ENCODE measurements around a stretch of chr11.

DNA sequence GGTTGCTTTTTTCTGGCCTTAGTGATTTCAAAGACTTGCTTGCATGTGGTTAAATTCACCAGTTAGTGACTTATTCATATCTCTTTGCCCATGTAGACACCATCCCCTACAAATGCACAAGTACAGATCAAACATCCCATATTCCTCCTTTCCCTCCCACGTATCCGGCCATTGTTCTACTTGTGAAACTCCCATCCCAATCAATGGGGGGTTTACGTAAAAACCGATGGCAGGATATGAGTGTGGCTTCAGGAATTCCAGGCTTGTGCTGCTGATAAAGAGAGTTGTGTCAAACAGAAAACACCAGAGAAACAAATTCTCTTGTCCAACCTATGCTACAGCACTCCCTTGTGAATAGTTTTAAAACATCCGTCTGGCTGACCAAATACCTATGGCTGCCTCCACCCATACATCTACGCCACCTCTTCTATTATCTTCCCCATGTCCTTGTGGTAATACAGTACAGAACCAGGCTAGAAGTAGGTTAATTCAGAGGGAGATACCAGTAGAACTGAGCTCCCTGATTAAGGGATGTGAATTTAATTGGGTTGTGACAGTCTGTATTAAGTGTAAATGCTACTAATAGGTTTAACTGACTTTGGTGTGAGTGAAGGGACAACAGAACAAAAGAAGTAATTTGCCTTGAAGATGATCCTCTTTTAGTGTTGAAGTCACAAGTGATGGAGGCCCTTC lies 15.6 kb downstream of the FLI1 start:
- PRO-cap, 3 experiments, result peak in 1 of 3 experiments; most common plus-strand start position 277 of the sequence (in 1); most common minus-strand start position 114 of the sequence (in 1)
- RAMPAGE, long total RNA, 2 experiments, result no peak in any of the 2 experiments
- RRBS, result no CpG with 5 or more reads among the region's 6 CpGs

GRCh38 chr11:128904955-128905962 lies 14.1 kb downstream of the KCNJ5 start:
- PRO-cap, 3 experiments, result peak in 3 of 3 experiments; most common plus-strand start chr11:128905307 (in 1); most common minus-strand start chr11:128905215 (in 2)
- RAMPAGE, long total RNA, 2 experiments, result start-site peak on the minus strand in 1 of 2 experiments, at chr11:128905259-128905743 at its widest, 9 reads per replicate
- RRBS, result 2% methylated on average over 24 of the region's 58 CpGs

DNA sequence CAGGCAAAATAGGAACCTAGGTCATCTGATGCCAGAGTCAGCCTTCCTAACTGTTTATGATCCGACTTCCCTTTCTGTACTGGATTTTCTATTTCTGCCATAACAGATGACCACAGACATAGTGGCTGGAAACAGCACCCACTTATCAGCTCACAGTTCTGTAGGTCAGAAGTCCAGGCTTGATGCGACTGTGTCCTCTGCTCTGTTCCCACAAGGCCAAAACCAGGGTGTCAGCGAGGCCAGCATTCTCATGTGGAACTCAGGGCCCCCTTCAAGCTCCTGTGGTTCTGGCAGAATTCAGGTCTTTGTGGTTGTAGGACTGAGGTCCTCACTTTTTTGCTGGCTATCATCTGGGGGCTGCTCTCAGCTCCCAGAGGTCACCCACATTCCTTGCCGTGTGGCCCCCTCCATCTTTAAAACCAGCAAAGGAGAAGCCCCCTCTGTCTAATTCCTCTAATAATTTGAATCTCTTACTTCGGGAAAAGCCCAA lies 15.1 kb downstream of the KCNJ5 start:
- PRO-cap, 3 experiments, result no peak in any of the 3 experiments
- RAMPAGE, long total RNA, 2 experiments, result no peak in any of the 2 experiments
- RRBS, result no CpG with 5 or more reads among the region's 5 CpGs

- PRO-cap, 3 experiments, result no peak in any of the 3 experiments
- RAMPAGE, long total RNA, 2 experiments, result no peak in any of the 2 experiments
- RRBS, result no CpG with 5 or more reads among the region's 1 CpG
These were observed 61.3 kb upstream of the TP53AIP1 start for GRCh38 chr11:129003709-129004539.

DNA sequence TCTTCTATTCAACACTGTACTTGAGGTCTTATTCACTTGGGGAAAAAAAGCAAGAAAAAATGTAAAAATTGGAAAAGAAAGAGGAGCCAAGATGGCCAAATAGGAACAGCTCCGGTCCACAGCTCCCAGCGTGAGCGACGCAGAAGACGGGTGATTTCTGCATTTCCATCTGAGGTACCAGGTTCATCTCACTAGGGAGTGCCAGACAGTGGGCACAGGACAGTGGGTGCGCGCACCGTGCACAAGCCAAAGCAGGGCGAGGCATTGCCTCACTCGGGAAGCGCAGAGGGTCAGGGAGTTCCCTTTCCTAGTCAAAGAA lies 18.3 kb downstream of the ARHGAP32 start:
- PRO-cap, 3 experiments, result no peak in any of the 3 experiments
- RAMPAGE, long total RNA, 2 experiments, result no peak in any of the 2 experiments
- RRBS, result no CpG with 5 or more reads among the region's 11 CpGs

GRCh38 chr11:129283045-129283741 lies 91.1 kb upstream of the ARHGAP32 start:
- PRO-cap, 3 experiments, result no peak in any of the 3 experiments
- RAMPAGE, long total RNA, 2 experiments, result no peak in any of the 2 experiments
- RRBS, result no CpG with 5 or more reads among the region's 5 CpGs

- PRO-cap, 3 experiments, result no peak in any of the 3 experiments
- RAMPAGE, long total RNA, 2 experiments, result no peak in any of the 2 experiments
- RRBS, result no CpG with 5 or more reads among the region's 19 CpGs
These were observed 61.0 kb downstream of the BARX2 start for GRCh38 chr11:129436682-129437054.

DNA sequence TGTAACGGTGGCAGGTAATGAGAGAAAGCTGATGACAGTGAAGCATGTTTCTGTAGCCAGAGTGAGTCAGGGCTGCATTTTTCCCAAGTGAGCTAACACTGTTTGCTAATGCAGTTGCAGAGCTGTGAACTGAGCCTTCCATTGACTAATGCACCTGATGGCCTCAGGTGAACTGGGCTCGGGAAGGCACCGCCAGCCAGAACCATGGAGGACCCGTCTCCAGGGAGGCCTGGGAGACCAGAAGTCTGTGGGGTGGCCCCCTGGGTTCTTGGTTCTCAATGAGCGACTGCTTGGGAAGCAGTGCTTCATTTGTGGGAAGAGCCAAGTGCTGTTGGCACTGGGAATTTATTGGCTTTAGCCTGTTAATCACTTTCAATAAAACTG lies 64.5 kb downstream of the BARX2 start:
- PRO-cap, 3 experiments, result no peak in any of the 3 experiments
- RAMPAGE, long total RNA, 2 experiments, result no peak in any of the 2 experiments
- RRBS, result no CpG with 5 or more reads among the region's 5 CpGs

DNA sequence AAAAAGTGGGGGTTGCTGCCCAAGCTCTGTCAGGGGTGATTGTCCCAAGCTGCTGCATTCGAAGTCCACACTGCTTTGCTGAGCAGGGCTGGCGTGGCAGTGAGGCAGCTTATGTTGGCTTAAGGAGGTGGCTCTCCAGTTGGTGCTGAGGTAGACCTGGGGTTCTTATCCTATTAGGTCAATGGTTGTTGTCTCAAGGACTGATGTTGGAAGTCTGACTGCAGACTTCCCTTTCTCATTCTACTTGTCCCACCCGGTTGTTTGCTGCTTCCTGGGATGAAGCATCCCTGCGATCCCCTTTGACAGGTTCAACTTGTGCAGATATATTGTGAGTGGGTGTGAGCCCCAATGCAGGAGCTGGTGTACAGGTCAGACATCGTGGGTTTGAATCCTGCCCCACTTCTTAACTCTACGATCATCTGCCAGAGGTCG lies 65.3 kb downstream of the BARX2 start:
- PRO-cap, 3 experiments, result no peak in any of the 3 experiments
- RAMPAGE, long total RNA, 2 experiments, result no peak in any of the 2 experiments
- RRBS, result no CpG with 5 or more reads among the region's 7 CpGs

GRCh38 chr11:130126393-130126981 lies 33.1 kb upstream of the ST14 start:
- PRO-cap, 3 experiments, result no peak in any of the 3 experiments
- RAMPAGE, long total RNA, 2 experiments, result no peak in any of the 2 experiments
- RRBS, result no CpG with 5 or more reads among the region's 6 CpGs

DNA sequence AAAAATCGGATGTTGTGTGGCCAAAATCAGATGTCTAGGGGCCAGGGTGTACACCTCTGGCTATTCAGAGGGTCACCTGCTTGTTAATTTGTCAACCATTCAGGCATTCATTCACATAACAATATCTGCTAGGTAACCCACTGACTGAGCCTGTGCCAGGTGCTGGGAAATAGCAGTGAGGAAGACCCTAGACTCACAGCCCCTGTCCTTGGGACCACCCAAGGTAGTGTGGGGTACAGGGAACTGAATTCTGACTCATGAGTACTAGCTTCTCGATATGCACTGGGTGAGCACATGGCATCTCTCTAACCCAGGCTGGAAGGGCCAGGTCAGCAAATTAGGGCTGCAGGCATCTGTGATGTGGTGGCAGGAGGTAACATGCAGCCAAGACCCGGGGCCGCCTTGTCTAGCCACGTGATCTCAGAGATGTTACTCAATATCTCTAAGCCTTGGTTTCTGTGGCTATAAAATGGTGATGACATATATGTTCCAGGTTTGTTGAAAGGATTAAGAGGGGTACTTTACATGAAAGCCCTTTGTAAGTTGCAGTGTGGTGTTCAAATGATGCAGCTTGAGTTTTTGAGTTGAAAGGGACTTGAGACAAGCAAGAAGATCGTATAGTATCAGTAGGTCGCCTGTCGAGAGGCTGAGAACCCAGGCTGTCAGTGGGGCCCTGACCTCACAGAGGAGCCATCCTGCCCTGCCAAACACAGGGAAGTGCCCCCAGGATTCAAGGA lies 3.1 kb downstream of the ST14 start:
- PRO-cap, 3 experiments, result no peak in any of the 3 experiments
- RAMPAGE, long total RNA, 2 experiments, result no peak in any of the 2 experiments
- RRBS, result no CpG with 5 or more reads among the region's 8 CpGs

DNA sequence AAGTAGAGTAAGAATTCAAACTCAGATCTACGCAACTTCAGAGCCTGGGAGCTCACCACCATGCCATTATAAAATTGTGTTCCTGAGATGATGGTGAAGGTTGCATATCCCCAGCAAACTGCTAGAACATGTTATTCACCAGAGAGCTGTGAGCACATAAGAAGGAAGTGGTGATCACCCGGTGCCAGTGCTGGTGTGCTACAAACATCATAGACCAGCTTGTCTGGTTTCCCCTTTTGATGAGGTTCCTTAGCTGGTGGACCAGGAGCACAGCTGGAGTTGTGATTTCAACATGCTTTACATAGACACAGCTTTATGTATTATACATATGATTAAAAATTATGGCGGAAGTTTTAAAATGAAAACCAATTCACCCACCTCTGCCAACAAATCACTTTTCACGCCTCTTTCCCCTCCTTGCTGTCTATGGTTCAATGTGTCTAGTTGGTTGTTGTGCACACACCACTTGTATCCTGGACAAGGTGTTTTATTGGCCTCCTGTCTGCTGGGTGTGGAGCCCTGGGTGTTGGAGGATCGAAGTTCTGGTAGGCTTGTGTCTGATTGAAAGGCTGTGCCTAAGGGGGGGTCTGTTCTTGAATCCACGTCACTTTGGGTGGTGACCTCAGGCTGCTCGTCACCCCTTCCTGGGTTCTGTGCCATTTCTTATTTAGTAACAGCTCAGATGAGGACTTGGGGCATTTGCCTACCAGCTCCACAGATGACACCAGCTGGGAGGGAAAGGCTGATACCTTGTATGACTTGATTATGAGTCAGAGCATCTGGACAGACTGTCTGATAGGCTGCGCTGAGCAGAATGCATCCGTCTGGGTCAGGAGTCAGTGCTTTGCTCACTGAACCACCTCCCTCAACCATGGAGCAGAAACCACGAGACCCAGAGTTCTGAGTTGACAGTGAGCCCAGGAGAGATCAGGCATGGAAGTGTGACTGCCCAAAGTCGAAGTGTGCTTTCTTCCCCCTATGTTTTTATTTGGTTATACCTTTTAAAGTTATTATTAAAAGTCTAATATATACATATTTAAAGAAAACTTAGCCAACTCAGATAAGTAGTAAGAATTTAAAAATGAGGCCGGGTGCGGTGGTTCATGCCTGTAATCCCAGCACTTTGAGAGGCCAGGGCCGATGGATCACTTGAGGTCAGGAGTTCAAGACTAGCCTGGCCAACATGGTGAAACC lies 6.7 kb downstream of the ST14 start:
- PRO-cap, 3 experiments, result no peak in any of the 3 experiments
- RAMPAGE, long total RNA, 2 experiments, result no peak in any of the 2 experiments
- RRBS, result no CpG with 5 or more reads among the region's 14 CpGs

GRCh38 chr11:130179259-130179847 lies 19.8 kb downstream of the ST14 start:
- PRO-cap, 3 experiments, result no peak in any of the 3 experiments
- RAMPAGE, long total RNA, 2 experiments, result no peak in any of the 2 experiments
- RRBS, result 82% methylated on average over 2 of the region's 11 CpGs

- PRO-cap, 3 experiments, result no peak in any of the 3 experiments
- RAMPAGE, long total RNA, 2 experiments, result no peak in any of the 2 experiments
- RRBS, result no CpG with 5 or more reads among the region's 4 CpGs
These were observed 25.3 kb downstream of the ST14 start for GRCh38 chr11:130184758-130185452.

- PRO-cap, 3 experiments, result peak in 3 of 3 experiments; most common plus-strand start chr11:130315028 (in 1)
- RAMPAGE, long total RNA, 2 experiments, result start-site peak on the plus strand in 1 of 2 experiments, at chr11:130315045-130315059 at its widest, 20 reads per replicate
- RRBS, result no CpG with 5 or more reads among the region's 14 CpGs
These were observed 142 bp upstream of the ZBTB44 start for GRCh38 chr11:130314974-130315143.

- PRO-cap, 3 experiments, result no peak in any of the 3 experiments
- RAMPAGE, long total RNA, 2 experiments, result no peak in any of the 2 experiments
- RRBS, result no CpG with 5 or more reads among the region's 13 CpGs
These were observed 9.6 kb downstream of the ADAMTS8 start for GRCh38 chr11:130418923-130419176.

DNA sequence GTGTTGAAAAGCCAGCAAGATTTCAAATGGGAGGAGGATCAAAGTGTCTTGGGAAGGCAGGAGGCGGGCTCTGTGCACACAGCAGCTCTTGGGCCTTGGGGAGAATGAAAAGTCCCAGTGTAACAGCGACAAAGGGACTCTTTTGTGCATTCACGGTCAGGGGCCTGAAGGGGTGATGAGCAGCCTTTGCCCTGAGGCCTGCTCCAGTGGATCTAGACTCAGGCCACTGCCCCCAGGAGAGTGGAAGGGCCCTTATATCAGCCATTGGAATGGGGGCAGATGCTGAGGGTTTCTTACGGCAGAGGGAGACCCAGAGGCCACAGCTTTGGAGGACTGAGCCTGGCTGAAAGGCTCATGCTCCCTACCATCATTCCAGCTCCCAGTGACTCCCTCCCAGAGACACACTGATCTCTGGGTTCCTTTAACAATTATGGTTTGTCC lies 135.5 kb downstream of the ADAMTS15 start:
- PRO-cap, 3 experiments, result no peak in any of the 3 experiments
- RAMPAGE, long total RNA, 2 experiments, result no peak in any of the 2 experiments
- RRBS, result no CpG with 5 or more reads among the region's 4 CpGs

DNA sequence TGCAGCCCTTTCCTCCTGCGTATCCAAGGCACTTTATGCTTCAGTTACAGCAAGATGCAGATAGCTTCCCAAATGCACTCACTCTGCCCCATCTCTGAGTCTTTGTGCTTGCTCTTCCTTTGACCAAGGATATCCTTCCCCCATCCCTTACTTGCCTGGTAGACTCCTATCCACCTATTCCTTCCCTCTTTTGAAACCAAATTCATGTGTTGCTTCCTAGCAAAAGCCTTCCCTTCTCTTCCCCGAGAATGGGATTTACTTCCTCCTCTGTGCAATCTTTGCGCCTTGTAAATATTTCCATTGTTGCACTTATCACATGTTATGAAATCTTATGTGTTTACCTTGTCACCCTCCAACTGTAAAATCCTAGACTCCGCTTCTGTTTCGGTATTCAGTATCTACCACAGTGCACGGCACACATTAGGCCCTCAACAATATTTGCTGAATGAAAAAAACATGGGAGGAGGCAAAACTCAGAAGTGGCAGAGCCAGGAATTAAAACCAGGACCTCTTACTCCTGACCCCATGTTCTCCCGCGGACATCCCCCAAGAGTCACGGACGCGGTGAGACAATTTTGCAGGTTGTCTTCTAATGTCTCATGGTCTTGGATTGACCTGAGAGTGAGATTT lies 197.1 kb downstream of the ADAMTS15 start:
- PRO-cap, 3 experiments, result no peak in any of the 3 experiments
- RAMPAGE, long total RNA, 2 experiments, result no peak in any of the 2 experiments
- RRBS, result no CpG with 5 or more reads among the region's 11 CpGs

DNA sequence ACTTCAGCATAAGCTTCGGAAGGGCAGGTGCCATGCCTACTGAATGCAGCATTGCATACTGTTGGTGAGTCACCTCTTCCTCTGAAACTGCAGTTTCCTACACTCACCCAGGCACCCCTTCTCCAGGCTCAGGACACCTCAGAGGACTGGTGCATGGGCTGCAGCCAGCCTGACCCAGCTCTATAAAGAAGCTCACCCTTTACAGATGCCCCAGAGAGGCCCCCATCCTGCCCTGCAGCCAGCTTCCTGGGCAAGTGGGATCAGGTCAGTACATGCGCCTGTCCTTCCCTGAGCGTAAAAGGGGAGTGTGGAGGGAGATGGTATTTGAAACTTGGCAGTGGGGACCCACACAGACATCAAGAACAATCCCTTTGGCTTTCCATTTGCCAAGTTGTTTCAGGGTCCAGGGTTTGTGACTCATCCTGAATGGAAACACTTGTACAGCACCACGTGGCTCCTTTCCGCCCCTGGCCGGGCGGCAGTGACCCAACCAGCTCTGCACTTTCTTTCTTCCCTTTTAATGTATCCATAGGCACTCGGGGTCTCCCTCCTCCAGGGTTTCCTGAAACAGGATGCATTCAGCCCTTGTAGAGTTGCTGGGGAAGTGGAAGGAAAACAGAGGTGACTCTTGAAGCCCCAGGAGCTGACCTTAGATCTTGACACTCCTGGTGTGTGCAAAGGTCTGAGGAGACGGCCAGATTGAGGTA lies 190.1 kb downstream of the SNX19 start:
- PRO-cap, 3 experiments, result no peak in any of the 3 experiments
- RAMPAGE, long total RNA, 2 experiments, result no peak in any of the 2 experiments
- RRBS, result no CpG with 5 or more reads among the region's 9 CpGs

DNA sequence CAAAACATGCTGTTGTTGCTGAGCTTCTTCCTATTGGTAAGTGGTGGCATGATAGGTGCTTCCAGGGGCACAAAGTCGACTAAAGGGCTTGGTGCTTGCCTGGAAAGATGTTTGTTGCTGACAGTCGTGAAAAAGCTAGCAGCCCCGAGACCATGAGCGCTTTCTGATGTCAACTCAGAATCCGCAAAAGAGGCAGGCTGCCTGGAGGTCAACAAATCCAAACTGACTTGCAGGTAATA lies 53.0 kb downstream of the NTM start:
- PRO-cap, 3 experiments, result no peak in any of the 3 experiments
- RAMPAGE, long total RNA, 2 experiments, result no peak in any of the 2 experiments
- RRBS, result no CpG with 5 or more reads among the region's 5 CpGs